A172 (cell line): ENCODE measurements around a stretch of chr2.

DNA sequence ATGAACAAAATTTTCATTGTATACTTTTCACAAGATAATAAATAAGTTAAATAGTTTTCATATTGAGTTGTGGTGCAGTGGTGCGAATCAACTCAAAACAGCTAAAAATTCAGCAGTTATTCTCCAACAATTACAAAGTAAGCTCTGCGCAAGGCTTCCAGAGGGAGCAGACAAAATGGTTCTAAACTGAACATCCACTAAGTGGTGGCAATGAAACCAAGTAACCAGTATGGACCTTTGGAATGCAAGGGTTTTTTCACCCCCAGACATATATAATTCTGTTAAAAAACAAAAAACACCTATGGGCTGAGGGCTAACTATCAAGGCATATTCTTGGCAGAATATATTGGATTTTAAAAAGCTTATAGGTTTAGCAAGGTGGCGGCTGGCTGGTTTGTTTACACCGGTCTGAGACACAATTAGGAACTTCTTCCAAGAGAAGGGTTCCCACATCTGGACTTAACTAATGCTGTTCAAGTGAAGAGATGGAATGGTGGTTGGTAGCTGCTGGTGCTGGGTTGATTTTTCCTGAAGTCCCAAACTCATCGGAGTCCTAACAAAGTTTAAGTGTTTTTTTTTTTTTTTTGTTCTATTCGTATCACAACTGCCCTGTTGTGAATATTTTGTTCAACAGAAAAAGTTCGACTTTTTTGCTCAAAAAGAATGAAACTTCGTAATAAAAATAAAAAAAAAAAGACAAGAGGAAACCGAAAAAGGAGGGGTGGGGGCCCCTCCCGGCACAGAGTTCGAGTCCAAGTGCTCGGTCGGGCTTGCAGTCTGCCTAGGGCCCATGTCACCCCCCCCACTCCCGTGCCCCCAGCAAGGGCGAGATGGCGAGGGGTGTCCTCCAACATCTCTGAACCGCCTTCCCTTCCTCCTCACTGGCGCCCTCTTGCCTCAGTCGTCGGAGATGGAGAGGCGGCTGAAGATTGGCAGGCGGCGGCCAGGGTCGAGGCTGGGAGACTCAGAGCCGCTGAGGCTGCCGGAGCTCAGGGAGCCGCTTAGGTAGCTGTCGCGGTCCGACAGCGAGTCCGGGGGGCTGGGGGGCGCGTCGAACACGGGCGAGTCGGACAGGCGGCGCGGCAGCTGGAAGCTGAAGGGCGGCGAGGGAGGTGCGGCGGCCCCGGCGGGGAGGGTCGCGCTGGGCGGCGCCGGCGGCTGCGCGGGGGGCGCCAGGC lies 2.6 kb downstream of the ZFP36L2 start:
- RAMPAGE, long total RNA, result no peak

DNA sequence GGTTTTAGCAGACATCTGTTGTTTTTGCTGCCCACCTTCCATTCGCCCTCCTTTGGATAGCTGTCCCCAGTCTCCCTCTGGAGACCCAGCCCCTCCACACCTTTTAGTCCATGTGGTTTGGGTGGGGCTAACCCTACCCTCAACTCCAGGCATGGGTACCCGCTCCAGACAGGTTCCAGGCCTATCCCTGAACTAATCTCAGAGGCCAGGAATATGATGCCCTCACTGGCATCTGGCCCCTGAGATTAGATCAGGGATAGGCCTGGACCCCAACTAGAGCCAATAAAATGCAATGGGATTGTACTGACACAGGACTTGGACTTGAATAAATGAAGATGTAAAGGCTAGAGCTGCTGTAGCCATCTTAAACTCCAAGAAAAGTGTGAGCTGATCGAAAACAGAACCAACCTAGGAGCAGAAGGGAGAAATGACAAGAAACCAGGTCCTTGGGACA lies 27.5 kb upstream of the ZFP36L2 start:
- RAMPAGE, long total RNA, result no peak

DNA sequence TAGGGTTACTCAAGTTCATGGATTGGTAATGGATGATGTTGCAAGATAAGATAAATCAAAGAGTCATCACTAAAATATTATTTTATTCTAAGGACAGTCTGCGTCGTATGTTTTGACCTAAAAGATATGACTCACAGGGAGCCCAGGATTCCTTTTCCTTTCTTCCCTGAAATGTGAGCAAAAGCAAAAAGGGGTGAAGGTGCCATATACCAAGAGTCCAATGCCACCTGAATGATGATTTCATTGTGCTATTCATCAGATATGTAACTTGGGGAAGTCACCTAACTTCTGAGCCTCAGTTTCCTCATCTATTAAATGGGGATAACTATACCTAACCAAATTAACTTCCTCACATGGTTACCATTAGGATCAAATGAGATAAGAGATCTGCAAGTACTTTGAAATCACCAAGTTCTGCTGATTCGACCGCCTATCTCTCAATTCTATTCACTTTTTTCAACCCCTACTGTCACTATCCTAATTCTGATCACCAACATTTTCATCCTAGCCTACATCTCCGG lies 137.6 kb downstream of the THADA start:
- RAMPAGE, long total RNA, result no peak

GRCh38 chr2:43464483-43465200 lies 131.2 kb downstream of the THADA start:
- RAMPAGE, long total RNA, result no peak

DNA sequence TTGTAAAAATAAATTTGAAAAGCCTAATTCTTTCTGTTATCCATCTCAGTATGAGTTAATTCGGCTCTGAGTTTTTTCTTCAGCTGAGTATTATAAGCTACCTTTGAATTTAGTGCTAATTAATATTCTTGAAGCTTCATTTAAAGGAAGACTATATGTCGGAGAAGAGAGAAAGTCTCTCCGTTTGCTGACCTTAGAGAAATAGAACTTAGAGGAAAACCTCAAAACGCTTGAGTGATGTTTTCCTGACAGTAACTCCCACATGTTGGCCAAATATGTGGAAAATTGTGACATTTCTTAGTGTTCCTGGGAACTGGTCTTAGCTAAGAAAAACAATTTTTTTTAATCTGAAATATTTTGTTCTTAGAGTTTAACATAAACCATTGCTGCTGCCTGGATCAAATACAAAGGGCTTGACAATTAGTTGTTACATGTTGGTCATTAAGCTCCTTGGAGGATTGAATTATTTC lies 16.2 kb downstream of the DYNC2LI1 start:
- RAMPAGE, long total RNA, result no peak

DNA sequence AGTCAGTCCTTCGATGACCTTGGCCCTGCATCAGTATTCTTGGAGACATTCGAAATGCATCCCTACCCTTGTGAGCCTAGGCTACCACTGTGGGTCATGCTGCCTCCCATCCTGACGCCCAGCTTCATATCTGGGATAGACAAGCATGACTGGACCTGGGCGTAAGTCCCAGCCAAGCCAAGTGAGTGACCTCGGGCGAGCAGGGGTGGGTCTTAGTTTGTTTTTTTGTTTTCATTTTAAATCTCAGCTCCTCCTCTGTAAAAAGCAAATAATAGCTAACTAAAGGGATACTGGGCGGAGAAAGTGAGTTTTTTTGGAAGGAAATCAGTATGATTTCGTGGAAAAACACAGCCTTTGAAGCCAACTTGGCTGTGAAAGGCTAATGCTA lies 13.5 kb downstream of the ABCG5 start:
- RAMPAGE, long total RNA, result no peak

- RAMPAGE, long total RNA, result no peak
These were observed 2.2 kb downstream of the ABCG8 start for GRCh38 chr2:43840997-43841352.

DNA sequence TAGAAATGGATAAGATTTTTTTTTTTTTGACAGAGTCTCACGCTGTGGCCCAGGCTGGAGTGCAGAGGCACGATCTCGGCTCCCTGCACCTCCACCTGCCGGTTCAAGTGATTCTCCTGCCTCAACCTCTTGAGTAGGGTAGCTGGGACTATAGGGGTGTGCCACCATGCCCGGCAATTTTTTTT lies 3.1 kb downstream of the ABCG8 start:
- RAMPAGE, long total RNA, result no peak

- RAMPAGE, long total RNA, result no peak
These were observed 77.6 kb downstream of the LRPPRC start for GRCh38 chr2:43917921-43918913.

GRCh38 chr2:44103339-44103661 lies 65.4 kb upstream of the PPM1B start:
- RAMPAGE, long total RNA, result no peak

- RAMPAGE, long total RNA, result no peak
These were observed 46.9 kb downstream of the PPM1B start for GRCh38 chr2:44215565-44215965.

DNA sequence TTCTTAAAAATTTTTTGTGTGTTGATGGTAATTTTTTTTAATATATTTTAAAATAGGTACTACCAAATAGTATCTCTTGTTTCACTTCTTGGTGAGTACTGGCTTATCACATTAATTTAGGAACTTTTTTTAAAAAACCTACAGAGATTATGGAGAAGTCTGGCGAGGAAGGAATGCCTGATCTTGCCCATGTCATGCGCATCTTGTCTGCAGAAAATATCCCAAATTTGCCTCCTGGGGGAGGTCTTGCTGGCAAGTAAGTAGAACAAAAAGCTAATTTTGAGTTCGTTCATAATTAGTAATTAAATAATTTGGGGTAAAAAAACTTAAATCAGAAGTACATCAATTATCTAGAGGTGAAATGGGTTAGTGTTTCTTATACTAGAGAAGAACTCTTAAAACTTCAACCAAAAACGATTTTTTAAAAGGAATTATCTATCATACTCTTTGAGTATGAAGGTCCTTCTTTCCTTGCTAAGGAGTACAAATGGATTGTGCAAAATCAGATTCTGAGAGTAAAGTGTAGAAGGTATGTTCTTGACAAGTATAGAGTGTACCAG lies 49.2 kb downstream of the PPM1B start:
- RAMPAGE, long total RNA, result no peak

- RAMPAGE, long total RNA, result no peak
These were observed 31.1 kb upstream of the SLC3A1 start for GRCh38 chr2:44244115-44244744.

DNA sequence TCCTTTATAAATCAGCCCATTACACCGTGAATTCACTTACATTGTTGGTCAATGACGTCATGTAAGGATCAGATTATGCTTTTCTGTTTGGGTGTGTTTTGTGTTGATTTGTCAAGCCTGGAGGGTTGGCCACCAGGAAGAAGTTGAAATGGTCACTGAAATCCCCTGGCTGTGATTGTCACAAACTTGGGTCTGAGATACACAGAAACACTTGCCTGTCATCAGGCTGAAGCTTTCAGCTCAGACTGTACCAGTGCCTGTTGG lies 7.0 kb upstream of the SLC3A1 start:
- RAMPAGE, long total RNA, result no peak

- RAMPAGE, long total RNA, result no peak
These were observed 141.9 kb downstream of the CAMKMT start for GRCh38 chr2:44503639-44504130.

- RAMPAGE, long total RNA, result no peak
These were observed 182.5 kb downstream of the CAMKMT start for GRCh38 chr2:44544030-44544828.

DNA sequence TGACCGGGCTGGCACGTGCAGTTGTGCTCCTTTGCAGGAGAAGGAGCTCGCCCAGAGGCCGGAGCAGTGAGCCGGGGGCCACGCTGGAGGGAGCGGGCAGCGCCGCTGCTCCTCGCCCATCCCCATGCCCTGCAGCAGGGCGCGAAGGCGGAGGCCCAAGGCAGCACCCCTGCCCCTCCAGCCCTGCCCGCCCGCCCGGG lies 173.1 kb upstream of the SIX3 start:
- RAMPAGE, long total RNA, result no peak

DNA sequence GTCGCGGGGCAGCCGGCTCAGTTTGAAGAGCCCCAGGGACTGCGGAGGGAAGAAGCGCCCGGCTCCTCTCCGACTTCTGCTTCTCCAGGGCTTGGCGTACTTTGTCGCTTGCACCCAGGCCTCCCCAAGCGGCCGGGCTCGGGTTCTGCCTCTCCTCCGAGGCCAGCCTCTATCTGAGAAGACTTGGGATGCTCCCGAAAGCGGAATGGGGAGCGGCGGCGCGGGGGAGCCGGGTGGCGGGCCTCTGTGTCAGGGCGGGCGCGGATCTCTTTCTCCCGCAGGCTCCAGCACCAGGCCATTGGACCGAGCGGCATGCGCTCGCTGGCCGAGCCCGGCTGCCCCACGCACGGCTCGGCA lies 2.8 kb downstream of the SIX3 start:
- RAMPAGE, long total RNA, result no peak

DNA sequence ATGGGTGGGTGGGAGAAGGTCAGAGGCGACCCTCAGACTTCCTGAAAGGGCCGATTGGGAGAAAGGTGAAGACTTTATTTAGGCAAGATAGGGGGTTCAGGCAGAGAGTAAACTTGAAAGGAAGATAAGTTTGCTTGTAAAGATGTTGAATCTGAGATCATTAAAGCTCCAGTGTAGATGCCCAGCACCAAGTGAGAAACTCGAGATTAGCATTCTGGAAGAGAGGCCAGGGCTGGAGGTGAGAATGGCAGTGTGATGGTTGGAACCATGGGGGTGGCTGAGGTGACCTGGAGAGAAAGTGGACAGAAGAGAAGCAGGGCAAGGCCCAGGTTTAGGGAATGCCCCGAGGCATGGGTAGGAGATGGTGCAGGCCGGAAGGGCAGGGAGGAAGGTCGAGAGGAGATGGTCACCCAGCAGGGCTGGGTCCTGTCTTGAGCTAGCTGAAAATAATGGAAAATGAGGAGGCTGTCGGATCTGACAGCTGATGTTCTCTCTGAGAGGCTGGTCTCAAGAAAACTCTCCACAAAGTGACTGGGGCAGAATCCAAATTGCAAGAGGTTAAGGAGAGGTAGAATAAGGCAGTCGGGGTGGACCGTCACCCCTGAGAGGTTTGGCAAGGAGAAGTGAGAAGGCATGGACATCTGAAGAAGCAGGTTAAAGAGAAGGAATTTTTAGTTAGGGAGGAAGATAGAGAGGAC lies 41.8 kb downstream of the PRKCE start:
- RAMPAGE, long total RNA, result no peak

DNA sequence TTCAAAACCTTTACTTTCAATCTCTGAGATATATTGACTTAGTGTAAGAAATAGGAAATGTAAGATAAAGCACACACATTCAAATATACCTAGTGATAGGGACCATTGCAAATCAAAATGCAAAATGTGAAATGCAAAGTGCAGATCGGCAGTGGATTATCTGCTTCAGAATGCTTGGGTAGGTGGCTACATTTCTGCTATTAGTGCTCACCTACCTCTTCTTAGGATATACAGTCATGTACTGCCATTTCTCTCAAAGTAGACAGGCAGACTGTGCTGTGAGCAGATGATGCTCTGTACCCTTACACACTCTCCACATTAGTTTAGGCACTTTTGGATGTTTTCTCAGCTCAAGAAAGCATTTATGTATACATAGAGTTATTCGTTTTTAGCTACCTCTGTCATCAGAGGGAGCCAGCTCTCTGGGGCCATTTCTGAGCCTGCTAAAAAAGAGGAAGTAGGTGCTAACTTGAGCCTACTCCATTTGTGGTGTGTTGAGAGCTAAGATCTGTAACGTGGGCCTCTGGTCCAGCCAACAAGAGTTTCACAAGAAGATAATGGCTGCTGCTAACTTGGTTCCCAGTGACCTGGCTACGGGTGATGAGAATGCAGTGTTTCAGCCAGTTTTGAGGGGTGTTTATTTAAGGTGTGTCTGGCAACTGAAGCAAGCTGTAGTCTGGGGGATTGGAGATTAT lies 182.3 kb downstream of the PRKCE start:
- RAMPAGE, long total RNA, result no peak